Parietal lobe (tissue), 2 donors: ENCODE data around the gene KIF5B.

GRCh38 chr10:32021985-32022431 lies 34.2 kb downstream of the KIF5B start:
- RAMPAGE, long total RNA: no peak

- RAMPAGE, long total RNA: no peak
Observed at GRCh38 chr10:32033539-32034101, 22.6 kb downstream of the KIF5B start.

- RAMPAGE, long total RNA: no peak
Observed at GRCh38 chr10:32035385-32035773, 20.8 kb downstream of the KIF5B start.

GRCh38 chr10:32056297-32056669 lies at the start of gene KIF5B:
Gene KIF5B, minus strand, starts transcription at chr10:32056425.
- RAMPAGE, long total RNA: start-site peak on the minus strand at chr10:32056391-32056425, 323 and 356 reads in 2 replicates

- RAMPAGE, long total RNA: no peak
Observed at GRCh38 chr10:32337288-32337716, 9.7 kb downstream of the EPC1 start.

GRCh38 chr10:32890542-32891047 lies 67.4 kb downstream of the ITGB1 start:
- RAMPAGE, long total RNA: no peak

- RAMPAGE, long total RNA: no peak
Observed at GRCh38 chr10:32919692-32920502, 38.1 kb downstream of the ITGB1 start.

DNA sequence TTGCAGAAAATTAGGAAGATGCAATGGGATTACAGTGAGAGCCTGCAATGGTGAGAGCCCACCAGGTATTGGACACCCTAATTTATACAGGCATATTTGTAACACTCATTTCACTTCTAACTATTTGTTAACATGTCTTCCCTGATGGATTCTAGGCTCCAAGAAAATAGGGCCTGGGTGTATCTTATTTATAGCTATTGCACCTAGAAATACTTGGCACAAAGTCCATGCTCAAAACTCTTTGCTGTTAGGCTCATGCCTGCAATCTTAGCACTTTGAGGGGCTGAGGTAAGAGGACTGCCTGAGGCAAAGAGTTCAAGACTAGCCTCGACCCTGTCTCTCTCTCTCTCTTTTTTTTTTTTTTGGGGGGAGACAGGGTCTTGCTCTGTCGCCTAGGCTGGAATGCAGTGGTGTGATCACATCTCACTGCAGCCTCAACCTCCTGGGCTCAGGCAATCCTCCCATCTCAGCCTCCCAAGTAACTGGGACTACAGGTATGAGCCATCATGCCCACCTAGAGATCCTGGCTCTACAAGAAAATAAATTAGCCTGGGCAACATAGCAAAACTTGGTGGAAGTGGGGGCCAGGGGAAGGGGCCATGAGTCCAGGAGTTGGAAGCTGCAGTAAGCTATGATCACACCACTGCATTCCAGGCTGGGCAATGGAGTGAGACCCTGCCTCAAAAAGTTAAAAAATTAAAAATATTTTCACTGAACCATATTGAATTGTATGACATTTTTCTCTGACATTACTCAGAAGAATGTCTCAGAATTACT lies 15.5 kb downstream of the ITGB1 start:
- RAMPAGE, long total RNA: no peak

GRCh38 chr10:33117644-33118278 lies 159.7 kb upstream of the ITGB1 start:
- RAMPAGE, long total RNA: no peak

DNA sequence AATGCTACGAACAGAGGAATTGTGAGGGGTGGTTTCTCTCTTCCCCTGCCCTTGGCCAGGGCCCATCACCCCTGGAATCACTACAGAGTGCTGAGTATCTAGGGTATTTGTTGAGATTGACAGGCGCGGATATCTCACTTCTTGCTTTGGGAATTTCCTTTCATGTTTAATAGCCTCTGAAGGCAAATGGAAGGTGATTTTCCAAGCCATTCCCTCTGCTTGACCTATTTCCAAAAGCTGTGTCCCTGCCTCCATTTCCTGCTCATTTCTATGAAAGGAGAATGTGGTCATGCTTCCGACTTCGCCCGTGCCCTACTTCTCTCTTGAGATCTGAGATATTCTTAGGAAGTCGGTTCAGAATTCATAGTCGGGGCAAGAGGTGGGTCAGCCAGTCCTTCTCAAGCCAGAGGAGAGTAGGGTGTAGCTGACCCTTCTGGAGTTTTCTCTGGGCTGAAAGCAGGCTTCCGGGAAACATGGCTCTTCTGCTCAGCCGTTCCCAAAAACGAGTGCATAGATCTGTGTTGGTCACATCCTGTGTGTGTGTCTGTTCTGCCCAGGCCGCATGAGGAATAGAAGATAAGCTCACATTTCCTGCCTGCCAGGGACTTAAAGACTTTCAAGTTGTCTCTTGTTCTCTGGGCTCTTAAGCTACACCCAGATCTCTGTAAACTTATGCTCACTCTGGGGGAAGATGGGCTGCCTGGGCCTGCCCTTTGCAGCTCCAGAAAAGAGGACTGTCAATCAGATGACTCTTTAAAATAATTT lies 168.0 kb upstream of the ITGB1 start:
- RAMPAGE, long total RNA: no peak

DNA sequence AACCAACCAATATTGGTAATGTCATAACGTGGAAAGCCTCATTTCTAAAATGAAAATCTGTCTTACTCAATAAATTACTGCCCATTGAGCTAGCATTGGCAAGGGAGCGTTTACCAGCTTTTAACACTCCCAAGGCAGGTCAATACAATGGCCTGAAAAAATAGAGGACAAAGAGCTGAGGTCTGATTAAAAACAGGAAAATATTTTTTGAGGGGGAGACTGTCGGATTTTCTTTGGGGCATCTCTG lies 101.0 kb downstream of the NRP1 start:
- RAMPAGE, long total RNA: no peak

DNA sequence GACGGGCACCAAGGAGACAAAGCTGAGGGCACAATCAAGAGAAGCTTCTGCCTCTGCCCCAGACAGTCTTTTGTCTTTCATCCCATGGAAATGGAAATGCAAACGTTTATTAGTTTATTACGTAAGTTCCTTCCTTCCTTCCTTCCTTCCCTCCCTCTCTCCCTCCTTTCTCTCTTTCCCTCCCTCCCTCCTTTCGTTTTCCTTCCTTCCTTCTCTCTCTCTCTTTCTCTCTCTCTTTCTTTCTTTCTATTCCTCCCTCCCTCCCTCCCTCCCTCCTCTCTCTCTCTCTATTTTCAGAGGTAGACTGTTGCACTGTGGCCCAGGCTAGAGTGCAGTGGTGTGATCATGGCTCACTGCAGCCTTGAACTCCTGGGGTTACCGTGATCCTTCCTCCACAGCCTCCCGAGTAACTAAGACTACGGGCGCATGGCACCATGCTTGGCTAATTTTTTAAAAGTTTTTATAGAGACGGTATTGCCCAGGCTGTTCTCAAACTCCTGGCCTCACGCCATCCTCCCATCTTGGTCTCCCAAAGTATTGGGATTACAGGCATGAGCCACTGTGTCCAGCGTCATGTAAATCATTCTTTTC lies 20.6 kb downstream of the NRP1 start:
- RAMPAGE, long total RNA: no peak

DNA sequence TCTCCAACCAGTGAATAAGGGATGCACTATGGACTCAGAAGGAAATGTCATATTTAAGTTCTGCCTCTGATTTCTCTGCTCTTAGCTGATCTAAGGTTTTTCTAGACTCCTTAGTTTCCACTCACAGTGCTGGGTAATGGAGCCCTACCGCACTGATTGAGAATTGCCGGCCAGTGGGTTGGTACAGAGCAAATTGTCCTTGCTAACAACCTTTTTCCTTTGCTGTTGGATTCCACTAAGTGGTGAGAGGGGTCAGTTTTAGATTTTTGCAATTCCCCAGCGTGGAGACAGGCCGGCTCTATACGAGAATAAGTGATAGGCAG lies 2.8 kb upstream of the NRP1 start:
- RAMPAGE, long total RNA: no peak

DNA sequence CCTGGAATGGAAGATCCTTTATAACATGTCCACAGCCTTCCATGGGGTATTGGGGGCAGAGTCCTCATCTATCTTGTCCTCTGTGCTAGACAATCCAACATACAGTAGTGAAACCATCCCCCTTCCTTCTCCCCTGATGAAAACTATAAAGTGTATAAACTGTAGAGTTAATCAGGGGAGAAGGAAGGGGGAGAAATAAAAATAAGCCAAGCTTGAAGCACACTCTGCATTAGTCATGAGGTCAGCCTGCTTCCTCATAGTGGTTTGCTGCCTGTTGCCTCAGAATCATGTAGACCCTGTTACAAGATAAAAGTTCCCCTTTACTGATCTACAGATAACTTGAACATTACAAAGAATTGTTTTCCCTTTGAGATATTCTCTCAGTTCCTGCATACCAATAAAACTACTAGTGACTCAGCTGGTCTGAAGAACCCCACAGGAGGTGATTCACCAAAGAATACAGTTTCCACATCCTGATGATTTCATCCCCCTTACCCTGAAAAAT lies 31.3 kb upstream of the NRP1 start:
- RAMPAGE, long total RNA: no peak

DNA sequence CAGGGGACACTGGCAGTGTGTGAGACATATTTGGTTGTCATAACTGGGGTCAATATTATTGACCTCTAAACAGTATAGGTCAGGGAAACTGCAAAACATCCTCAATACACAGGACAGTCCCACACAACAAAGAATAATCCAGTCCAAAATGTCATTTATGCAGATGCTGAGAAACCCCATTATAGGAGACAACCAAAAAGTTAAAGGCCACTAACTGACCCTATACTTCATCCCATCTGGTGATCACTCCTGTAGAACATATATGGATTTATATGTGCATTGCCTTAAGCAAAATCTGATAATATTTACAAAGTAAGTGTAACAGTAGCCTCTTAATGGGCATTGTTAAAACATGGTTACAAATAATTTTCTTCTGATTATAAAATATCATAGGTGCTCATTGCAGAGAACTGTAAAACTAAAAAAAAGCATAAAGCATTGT lies 272.7 kb downstream of the PARD3 start:
- RAMPAGE, long total RNA: no peak

DNA sequence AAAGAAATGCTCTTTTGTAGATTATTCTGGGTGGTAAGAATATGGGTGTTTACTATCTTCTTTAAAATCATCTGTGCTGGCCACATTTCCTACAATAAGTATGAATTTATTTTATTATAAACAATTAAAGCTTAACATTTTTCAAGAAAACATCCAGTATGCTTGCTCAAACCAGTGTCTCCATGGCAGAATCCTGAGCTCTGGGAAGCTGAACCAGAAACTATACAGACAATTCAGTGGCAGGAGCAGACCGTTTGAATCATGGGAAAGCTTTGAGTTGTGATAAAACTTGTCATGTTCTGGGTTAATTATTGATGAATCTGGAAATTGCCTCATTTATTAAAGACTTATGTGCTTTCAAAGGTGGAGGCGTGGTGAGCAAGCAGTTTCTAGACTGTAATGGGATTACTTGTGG lies 25.3 kb downstream of the PARD3 start:
- RAMPAGE, long total RNA: no peak

DNA sequence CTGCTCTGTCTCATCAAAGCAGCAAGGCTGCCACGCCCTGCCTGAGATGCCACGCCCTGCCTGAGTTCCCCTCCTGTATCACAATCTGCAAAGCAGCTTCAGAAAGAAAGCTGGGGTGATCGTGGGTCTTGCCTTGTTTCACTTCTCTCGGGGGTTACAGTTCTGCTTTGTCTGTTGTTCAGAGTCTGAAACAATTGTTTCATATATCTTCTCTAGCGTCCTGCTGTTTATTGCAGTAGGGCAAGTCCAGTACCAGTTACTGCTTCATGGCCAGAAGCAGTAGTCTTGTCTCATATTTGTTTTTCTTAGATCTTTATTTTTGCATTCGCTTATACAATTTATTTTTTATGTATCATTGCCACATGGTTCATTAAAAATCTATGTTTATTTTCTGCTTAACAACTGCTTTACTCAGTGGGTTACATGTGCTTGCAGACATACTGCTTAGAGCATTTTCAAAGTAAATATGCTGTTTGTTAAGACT lies 36.0 kb upstream of the CCNY start:
- RAMPAGE, long total RNA: no peak

DNA sequence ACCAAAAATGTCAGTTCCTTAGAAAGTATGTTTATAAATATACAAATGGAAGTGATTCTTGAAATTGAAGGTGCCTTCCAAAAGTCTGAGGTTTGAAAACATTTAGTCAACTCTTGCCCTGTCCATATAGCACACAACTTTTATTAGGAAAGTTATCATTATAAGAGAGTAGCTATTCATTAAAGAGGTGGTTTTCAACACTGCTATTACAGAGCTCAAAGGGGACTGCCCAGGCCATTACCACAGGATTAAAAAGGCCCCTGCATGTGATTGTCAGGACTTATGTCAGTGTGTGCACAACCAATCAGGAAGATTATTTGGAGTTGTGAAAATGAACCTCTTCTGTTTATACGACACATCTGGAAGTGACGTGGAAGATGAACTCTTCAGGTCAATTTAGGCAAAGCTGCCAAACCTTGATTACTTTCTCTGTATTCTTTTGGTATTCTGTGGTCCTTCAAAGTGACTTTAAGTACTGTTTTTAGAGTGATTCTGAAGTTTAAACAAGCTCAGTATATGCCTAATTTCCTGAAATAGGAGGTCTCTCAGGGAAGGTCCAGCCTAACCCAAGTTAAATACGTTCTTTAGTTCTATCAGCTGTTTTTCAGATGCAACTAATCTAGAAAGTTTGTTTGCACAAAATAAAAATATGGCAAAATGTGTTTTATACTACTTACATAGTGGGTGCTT lies 14.8 kb downstream of the CCNY start:
- RAMPAGE, long total RNA: no peak

DNA sequence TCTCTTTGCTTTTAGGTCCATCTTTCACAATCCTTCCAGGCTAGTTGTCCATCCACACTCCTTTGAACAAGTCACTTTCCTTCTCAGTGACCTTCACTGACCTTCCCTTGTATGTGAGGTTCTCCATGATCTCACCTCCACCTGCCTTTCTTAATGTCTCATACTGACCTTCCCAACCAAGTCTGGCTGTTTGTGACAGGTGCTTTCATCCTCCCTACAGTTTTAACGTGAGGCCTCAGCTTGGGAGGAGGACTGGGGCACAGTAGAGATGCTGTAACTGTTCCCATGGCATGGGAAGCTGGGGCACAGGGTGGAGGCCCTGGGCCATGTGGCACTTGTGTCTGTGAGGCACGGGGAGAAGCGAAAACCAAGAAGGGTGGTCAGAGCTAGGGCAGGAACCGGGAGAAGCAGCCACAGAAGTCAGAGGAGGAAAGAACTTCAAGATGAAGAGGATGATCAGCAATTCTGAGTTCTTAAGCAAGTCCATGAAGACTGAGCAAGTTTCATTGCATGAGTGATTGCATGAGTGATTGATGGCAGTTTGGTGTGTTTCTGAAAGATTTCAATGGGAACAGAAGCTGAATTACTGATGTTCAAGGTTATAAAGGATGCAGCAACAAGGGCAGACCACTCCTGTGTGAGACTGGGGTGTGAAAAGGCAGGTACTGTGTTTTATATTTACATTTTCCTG lies 35.2 kb downstream of the CCNY start:
- RAMPAGE, long total RNA: no peak

- RAMPAGE, long total RNA: no peak
Observed at GRCh38 chr10:35394911-35395477, 58.7 kb downstream of the CCNY start.